A172 (cell line): ENCODE measurements around a stretch of chr21.

- RAMPAGE, long total RNA: no peak
Measured at GRCh38 chr21:38795537-38795909, 10.2 kb upstream of the ETS2 start.

DNA sequence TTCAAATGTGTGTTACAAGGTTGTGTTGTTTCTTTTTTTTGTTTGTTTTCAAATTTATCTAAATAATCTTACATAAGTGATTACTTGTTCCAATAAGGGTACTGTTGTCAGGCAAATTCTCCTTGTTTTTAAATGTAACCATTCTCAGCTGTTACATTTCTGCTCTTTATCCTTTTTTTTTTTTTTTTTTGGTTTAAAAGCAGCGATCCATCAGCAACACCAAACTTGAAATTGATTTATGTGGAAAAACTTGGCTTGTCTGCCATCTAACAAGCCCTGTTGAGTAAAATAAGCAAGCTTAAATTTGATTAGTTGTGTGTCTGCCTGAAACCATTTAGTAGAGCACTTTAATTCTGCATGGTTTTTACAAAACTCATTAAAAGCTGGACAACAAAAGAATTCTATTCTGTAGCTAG, 1.5 kb downstream of the ETS2 start:
- RAMPAGE, long total RNA: no peak

GRCh38 chr21:38814561-38815181, 8.9 kb downstream of the ETS2 start:
- RAMPAGE, long total RNA: no peak

DNA sequence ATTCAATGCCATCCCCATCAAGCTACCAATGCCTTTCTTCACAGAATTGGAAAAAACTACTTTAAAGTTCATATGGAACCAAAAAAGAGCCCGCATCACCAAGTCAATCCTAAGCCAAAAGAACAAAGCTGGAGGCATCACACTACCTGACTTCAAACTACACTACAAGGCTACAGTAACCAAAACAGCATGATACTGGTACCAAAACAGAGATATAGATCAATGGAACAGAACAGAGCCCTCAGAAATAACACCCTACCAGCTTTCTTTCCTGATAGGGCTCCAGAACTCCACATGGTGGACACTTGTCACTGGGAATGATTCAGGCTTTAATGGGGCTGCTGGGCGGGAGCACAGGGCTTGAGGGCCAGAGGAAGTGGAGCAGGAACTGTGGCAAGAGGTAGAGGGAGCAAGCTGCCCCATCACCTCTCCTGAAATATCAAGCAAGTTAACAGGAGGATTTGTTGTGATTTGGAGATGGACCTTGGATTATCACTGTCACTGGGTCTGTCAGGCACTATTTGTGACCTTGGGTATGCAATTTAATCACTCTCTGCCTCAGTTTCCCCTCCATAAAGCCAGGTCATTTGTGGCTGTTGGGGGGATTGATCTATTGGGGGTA, 24.9 kb downstream of the ETS2 start:
- RAMPAGE, long total RNA: no peak

GRCh38 chr21:38909593-38910262, 104.0 kb downstream of the ETS2 start:
- RAMPAGE, long total RNA: no peak

GRCh38 chr21:38992338-38993348, 186.9 kb downstream of the ETS2 start:
- RAMPAGE, long total RNA: no peak

GRCh38 chr21:39006578-39007378, 176.5 kb downstream of the PSMG1 start:
- RAMPAGE, long total RNA: no peak

- RAMPAGE, long total RNA: no peak
Measured at GRCh38 chr21:39094280-39094779, 88.9 kb downstream of the PSMG1 start.

- RAMPAGE, long total RNA: no peak
Measured at GRCh38 chr21:39183689-39184534, 661 bp upstream of the PSMG1 start.

GRCh38 chr21:39187010-39187699, 3.9 kb upstream of the PSMG1 start:
- RAMPAGE, long total RNA: no peak

DNA sequence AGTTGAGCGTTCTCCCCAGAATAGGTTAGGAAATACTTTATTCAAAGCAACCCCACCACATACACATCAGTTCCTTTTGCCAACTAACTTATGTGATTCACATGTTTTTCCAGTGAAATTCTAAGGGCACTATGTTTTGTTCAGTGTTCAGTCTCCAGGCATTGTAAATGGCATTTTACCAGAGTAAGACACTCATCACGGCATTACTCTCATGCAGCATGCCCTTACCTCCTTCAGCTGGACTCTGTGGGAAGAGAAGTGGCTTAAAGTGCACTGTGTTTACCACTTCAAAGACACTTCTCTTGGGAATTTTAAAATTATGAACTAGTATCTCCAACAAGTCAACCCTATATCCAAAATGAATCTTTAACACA, 5.5 kb upstream of the PSMG1 start:
- RAMPAGE, long total RNA: no peak

DNA sequence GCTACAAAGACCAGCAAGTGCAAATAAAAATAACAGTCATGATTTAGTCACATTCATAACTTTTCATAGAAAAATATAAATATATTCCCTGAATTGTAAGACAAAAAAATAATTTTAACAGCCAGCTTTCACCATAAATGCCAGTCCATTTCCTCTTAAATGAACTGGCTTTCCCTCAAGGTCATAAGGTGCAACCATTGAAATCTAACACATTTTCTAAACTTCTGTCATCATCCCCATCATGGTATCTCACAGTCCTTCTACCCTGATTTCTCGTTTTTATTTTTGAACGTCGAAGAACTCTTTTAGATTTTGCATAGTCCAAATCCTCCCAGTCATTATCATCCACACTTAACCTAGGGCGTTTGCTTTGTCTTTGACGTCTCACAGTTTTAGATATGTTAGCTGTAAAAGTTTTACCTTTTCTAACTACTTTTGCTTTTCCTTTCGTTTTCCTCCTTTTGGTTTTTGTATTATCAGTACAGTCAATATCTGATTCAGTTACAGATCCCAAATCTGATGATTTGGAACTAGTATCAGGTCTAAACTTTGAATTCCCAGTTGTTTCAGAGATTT, 12.9 kb upstream of the PSMG1 start:
- RAMPAGE, long total RNA: no peak

GRCh38 chr21:39346548-39347013, 2.3 kb downstream of the HMGN1 start:
- RAMPAGE, long total RNA: no peak

DNA sequence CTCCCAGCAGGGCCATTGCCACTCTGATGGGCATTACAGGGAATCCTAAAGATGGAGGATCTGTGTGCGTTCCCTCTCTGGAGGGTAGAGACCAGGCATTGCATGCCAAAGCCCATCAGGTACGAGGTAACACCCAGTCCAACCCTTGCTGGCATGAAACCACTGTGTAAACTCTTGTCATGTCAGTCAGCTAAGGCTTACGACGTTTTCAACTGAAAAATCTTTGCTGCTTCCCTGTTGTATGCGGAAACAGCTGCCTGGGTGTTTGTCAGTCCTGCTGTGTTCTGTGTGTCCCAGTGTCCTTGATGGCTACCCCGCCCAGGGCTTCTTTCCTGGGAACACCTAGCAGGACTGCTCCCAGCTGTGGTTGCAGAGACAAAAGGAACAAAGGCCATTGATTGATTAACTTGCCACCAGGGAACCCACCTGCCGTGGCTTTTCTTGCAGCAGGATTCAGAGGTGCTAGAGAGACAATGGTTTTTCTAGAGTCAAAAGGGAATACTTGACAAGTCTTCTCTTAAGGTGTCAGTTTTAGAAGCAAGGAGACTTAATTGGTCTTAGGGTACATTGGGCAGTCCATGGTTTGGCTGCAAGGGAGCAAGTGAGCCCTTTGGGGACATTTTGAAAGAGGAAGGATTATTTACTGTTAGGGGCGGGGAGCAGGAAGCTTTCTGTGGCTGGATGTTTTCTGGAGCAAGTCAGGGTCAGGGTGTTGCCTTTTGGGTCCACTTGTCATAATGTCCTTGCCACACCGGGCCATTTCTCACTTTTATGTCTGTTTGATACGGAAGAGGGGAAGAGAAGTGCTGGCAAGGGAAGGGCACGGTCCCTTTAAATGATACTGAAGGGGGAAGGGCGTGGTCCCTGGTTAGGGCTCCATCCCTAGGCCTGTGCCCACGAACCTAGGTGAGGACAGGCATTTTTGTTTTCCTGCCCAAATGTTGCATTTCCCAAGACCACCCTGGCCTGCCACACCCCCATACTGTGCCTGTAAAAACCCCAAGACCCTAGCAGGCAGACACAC, 24.8 kb downstream of the B3GALT5 start:
- RAMPAGE, long total RNA: no peak

DNA sequence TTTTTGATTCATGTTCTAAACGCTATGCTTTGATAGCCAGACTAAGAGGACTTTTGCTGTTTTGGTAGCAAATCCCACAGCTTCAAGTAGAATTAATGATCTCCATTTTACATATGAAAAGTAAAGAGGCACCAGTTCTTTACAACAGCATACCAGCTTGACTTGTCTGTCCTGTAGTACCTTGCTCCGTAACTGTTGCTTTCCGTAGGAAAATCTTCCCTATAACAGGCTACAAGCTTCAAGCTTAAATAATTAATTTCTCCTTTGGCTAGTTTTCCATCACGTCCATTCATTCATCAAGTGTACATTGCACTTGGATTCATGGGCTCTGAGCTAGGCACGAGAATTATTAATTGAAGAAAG, 29.1 kb downstream of the B3GALT5 start:
- RAMPAGE, long total RNA: no peak

- RAMPAGE, long total RNA: no peak
Measured at GRCh38 chr21:39668248-39668875, 55.6 kb downstream of the B3GALT5 start.

DNA sequence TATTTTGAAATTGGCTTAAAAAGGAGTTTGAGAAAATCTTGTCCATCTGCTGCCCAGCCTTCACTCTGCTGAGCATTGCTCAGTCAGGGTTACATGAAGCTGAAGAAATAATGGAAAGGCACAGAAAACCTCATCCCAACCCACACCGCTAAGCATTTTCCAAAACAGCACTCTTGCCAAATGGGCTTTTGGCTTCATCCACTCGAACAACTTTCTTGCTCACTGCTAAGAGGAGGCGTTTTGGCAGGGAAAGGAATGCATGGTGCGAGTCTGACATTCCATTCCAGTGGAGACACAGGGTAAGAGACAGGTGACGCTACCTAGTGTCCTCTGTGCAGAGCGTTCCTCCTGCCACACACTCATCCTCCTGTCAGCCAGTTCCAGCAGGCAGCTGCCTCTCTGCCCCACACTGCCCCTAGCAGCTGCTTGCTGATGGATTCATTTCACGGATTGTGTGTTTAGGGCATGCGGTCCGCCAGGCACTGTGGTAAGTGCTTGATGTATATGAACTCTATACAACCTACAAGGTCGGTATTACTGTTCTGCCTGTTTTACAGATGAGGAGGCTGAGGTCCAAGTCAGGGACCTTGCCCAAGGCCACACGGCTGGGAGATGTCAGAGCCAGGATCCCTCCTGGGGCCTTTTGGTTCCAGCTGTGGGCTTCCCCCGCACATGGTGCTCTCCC, 25.8 kb upstream of the BACE2 start:
- RAMPAGE, long total RNA: no peak

- RAMPAGE, long total RNA: no peak
Measured at GRCh38 chr21:41155972-41156360, 12.0 kb upstream of the BACE2 start.

DNA sequence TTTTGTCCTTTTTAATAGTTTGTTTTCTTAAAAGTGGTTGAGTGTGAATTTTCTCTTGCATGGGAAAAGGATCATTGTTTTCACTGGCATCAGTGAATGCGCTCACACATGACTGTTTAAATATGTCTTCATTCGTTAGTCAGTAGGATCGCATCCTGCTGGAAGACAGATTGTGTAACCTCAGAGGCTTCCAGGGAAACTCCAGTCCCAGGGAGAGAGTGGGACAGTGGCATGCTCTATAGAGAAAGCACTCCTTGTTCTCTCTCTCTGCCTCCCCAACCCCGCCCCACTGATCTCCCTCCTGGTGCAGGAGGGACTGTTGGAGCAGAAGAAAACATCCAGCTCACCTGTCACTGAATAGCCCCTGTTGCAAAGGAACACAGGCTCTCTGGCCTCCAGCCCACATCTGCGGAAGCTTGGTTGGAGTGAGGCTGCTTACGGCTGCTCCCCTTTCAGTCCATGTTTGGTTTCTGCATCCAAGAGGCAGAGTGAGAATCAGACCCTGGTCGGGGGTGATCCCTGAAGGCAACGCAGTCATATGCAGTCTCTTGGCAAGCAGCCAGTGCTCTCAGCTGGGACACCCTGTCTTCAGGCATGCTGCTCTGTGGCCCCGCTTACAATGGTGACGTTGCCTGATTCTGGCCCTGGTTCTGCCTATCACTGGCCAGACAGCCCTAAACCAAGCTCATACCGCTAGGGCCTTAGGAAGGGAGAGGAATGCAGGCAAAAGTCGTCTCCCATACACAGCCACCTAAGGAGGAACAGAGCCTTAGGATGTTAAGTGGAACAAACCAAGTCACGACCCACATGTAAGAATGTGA, 39.6 kb downstream of the BACE2 start:
- RAMPAGE, long total RNA: no peak

DNA sequence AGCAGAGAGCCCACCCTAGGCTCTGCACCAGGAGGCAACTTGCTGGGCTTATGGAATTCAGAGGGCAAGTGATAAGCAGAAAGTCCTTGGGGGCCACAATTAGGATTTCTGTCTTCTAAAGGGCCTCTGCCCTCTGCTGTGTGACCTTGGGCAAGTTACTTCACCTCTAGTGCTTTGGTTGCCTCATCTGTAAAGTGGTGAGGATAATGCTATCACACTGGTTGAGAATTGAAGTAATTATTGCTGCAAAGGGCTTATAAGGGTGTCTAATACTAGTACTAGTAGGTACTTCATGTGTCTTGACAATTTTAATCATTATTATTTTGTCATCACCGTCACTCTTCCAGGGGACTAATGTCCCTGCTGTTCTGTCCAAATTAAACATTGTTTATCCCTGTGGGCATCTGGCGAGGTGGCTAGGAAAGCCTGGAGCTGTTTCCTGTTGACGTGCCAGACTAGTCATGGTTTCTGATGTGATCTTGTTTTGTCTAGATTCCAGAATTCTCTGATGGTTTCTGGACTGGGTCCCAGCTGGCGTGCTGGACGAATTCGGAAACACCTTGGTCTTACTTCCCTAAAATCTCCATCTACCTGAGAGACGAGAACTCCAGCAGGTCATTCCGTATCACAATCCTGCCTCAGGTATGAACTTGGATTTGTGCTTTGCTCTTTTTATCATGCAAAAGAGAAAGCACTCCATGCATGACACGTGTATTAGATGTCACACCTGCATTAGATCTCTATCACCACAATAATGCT, 66.2 kb upstream of the FAM3B start:
- RAMPAGE, long total RNA: no peak